ENCODE measurements around a stretch of chr7.

DNA sequence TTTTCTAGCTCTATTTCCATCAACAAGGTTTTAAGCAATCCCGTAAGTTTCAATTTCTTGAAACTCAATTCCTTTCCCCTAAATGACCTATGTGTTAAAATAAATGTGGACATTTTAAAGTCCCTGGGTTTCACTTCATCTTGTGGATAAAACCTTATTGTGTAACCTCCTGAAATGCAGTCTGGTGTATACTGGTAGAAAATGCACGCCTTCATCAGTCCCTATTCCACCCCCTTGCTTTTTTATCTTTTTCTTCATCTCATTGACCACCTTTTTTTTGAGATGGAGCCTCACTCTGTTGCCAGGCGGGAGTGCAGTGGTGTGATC, 8.9 kb upstream of the C7orf33 start:
- RRBS: no CpG with 5 or more reads among the region's 3 CpGs

GRCh38 chr7:148664282-148664685, 34.4 kb upstream of the CUL1 start:
- RRBS: no CpG with 5 or more reads among the region's 6 CpGs

DNA sequence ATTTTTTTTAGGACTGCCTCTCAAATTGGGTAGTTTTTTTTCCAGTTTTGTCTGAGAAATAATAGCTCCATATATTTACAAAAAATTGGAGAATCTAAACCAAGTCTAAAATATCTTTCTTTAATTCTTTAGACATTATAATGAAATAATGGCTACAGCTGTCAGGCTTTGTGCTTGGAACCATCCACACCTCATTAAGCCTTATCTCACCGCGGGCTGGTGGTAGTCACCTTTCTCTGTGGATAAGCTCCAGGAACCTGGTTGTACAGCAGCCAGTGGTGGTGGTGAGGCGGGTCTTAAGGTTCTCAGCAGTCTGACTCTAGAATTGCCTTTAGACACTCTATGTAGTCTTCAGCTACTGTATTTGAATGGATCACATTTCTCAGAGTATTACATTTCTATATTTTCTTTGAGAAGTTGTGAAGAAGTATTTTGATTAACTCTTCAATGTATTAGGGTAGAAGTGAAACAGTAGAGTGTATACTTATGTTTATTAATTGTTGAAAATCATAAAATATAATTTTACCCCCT, 34.2 kb downstream of the CUL1 start:
- RRBS: no CpG with 5 or more reads among the region's 3 CpGs

GRCh38 chr7:148802761-148803583, 81.1 kb downstream of the EZH2 start:
- RRBS: no CpG with 5 or more reads among the region's 20 CpGs

DNA sequence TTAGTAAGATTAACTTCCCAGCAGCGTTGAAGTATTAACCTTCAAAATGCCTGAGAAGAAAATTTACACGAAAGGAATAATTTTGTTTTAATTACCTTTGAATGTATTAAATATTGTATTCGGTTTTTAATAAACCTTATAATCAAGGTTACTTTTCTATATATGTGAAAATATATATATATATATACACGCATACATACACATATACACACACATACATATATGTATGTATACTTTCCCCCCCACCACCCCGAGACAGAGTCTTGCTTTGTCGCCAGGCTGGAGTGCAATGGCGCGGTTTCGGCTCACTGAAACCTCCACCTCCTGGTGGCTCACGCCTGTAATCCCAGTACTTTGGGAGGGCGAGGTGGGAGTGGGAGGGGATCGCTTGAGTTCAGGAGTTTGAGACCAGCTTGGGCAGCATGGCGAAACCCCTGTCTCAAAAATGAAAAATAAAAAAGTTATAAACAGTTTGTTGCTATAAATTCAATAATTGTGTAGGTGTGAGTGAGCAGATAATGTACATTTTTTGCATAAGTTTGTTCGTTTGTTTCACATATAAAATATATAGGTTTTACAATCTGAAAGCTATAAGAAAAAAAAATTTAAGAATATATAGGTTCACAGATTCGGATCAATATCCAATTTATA, 57.8 kb upstream of the EZH2 start:
- RRBS: no CpG with 5 or more reads among the region's 15 CpGs

DNA sequence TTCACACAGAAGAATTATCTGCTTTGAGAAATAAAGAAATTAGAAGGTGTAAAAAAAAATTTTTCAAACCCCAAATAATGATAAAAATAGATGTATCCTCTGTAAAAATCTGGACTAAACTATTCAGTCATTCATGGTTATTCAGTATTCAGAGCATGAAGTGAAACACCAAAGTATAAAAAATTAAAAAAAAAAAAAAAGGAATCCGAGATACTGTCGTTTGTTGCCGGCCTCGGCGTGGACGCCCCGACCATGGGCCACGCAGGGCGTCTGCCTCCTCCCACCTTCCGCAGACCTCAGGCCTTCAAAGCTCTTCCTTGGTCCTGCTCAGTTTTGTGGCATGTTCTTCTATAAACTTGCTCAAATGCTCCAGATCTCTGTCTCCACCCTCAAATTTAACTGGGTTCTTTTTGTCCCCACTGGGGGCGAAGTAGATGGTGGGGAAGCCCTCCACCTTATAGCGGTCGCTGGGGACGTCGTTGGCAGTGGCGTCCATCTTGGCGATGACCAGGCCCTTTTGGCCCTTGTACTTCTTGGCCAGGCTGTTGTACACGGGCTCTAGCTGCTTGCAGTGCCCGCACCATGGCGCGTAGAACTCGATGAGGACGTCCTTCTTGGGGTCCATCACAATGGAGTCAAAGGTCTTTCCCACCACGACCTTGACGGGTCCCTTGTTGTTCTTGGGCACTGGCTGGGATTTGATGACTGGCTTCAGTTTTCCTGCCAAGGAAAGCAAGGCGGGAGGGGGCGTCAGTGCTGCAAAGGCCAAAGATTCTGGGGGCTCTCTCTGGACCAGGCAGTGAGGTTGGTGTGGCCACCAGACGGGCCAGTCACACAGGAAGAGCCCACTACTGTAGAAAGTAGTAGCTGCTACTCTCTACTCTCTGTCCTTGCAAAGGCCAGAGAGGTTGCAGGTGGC, 24.6 kb downstream of the PDIA4 start:
- RRBS: no CpG with 5 or more reads among the region's 28 CpGs

DNA sequence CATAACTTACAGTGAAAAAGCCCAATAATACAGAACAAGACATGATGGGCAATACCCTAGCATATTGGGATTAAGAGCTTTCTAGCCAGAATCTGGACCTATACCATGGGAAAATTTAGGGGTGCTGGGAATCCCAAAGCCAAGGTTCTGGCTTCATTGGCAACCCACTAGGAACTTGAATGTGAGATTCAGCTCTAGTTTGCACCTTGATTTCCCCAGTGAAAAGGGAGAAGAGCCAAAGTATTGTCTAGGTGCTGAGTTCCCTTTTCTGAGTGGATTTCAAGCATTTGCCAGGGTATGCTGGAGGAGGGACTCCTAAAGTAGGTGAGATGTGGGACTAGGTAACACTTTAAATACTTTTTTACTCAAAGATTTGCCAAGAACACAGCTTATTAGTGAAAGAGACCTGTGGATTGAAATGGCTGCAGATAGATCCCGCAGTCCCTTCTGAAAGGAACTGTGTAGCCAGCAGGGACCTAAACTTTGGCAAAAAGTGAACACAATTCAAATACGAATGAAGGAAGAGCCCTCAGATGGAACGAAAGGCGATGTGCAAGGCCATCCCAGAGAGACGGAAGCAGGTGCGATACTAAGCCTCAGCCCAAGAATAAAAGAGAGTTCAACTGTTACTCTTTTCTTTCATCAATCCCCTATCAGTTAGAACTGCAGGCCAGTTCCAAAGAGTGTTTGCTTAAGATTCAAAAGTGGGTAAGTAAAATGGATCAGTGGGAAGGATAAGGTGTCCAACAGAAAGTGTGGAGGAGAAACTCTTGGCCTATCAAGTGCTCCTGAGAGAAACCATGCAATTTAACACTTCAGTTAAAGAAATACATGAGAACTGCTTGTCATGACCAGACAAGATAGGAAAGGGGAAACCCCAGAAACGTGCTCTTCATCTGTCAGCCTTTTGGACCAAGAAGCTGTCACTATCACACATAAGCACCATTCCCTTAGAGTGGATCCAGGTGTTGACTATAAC, 13.3 kb upstream of the ZNF282 start:
- RRBS: no CpG with 5 or more reads among the region's 7 CpGs

GRCh38 chr7:149285621-149286184, 23.7 kb downstream of the ZNF783 start:
- RRBS: no CpG with 5 or more reads among the region's 10 CpGs

DNA sequence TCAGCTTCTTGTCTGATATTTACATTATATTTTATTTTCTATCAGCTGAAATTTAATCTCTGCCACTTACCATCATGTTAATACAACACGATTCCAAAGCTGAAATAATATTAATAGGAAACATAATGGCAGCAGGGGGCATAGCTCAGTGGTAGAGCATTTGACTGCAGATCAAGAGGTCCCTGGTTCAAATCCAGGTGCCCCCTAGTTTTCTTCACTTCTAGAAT, 48.0 kb downstream of the ZNF783 start:
- RRBS: no CpG with 5 or more reads among the region's 1 CpG

DNA sequence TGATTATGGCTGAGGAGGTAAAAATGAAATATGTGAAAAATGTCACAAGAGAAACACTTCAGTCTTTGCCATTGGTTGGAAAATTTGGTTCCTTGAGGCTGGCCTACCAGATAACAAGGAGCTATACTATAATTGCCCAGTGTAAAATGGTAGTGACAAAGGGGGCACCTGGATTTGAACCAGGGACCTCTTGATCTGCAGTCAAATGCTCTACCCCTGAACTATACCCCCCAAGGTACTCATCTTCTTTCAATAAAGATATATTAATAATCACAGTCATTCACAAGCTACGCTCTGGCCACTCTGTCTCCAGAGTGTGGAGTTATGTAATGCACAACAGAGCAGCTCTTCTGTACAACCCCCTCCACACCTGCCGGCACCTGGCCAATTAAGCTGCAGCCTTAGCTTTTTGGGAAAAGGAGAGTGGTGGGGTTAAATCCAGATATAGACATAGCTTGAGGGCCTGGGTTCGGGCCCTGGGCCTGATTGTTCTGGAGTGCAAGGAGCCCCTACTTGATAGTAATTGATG, 85.2 kb downstream of the ZNF777 start:
- RRBS: no CpG with 5 or more reads among the region's 3 CpGs

DNA sequence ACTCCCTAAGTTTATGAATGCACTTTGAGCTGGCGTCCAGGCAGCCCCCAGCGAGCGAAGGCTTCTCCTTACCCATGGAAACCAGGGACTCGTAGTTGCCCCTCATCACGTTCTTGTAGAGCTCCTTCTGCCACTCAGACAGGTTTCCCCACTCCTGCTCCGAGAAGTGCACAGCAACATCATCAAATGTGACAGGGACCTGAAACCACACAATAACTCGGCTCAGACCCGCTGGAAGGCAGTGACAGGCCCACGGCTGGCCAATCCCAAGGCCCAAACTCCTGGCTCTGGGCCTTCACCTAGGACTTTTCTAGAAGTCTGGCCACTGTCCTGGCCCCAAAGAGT, 6.9 kb downstream of the ZNF777 start:
- RRBS: no CpG with 5 or more reads among the region's 9 CpGs

- RRBS: no CpG with 5 or more reads among the region's 4 CpGs
Observed at GRCh38 chr7:149594935-149595517, 97.4 kb upstream of the ZNF746 start.

GRCh38 chr7:149774816-149775171, 1.4 kb upstream of the ZNF467 start:
- RRBS: no CpG with 5 or more reads among the region's 11 CpGs

- RRBS: no CpG with 5 or more reads among the region's 32 CpGs
Observed at GRCh38 chr7:149861457-149862122, 12.2 kb upstream of the ATP6V0E2 start.

DNA sequence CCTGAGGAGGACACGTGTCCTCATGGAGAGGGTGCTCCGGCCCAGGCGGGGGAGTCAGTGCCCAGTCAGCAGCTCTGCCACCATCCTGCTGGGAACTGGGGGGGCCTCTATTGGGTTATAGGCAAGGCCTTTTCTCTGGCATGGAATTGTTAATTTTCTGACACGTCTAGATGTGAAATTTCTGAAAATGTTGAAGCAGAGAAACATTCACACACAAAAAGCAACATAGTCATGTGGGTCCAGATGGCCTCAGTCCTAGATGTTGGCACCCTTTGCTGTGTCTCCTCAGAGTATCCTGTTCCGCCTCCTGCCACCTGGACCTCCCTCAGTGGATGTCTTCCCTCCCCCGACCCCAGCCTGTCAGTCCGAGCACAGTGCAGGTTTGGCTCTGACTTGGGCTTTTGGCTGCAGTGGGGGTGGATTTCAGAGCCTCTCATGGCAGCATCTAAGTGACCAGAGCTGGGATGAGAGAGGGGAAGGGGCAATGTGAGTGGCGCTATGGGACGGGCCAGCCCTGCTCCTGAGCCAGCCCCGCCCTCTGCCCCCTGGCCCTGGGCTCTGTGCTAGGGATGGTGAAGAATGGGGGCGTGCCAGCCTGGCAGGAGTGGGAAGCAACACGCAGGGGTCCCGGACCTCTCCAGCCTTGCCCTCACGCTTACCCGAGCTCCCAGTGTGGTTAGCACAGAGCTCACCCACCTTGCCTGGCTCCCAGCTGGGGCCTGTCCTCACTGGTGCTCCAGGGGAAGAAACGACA, 6.1 kb downstream of the ATP6V0E2 start:
- RRBS: no CpG with 5 or more reads among the region's 16 CpGs

GRCh38 chr7:149972565-149972947, 98.8 kb downstream of the ATP6V0E2 start:
- RRBS: no CpG with 5 or more reads among the region's 4 CpGs

DNA sequence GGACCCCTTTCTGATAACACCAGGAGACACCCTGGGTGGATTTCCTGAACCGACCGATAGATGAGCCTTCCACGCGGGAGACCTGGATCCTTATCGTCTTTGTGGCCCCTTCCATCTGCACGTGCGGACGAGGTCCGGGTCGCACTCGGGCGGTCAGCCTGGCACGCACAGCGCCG, 455 bp upstream of the LRRC61 start:
- RRBS: 50% methylated on average over 7 of the region's 15 CpGs

DNA sequence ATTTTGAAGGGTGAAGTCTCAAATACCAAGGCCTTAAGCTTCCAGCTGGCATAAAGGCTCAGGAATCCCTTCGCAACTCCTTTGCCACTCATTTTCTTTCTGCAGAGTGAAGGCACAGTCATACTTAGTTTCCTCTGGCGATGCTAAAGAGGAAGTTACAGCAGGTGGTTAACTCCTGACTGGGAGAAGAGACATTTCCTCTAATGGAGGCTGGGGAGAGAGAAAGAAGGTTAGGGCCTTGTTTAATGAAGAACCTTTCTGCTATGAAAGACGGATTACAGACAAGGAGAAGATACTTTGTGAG, 4.7 kb upstream of the REPIN1 start:
- RRBS: no CpG with 5 or more reads among the region's 3 CpGs

GRCh38 chr7:150402568-150403376, 2.7 kb upstream of the ENSG00000284691 start:
- RRBS: no CpG with 5 or more reads among the region's 15 CpGs

- RRBS: no CpG with 5 or more reads among the region's 8 CpGs
Observed at GRCh38 chr7:150415220-150415802, 9.8 kb downstream of the ENSG00000284691 start.

All from AG09319 (cell line).